ENCODE measurements around a stretch of chr10.

- PRO-cap = no peak
- RAMPAGE, long total RNA, 2 experiments = no peak in any of the 2 experiments
These were observed 282.9 kb downstream of the ADARB2 start for GRCh38 chr10:1454335-1455015.

DNA sequence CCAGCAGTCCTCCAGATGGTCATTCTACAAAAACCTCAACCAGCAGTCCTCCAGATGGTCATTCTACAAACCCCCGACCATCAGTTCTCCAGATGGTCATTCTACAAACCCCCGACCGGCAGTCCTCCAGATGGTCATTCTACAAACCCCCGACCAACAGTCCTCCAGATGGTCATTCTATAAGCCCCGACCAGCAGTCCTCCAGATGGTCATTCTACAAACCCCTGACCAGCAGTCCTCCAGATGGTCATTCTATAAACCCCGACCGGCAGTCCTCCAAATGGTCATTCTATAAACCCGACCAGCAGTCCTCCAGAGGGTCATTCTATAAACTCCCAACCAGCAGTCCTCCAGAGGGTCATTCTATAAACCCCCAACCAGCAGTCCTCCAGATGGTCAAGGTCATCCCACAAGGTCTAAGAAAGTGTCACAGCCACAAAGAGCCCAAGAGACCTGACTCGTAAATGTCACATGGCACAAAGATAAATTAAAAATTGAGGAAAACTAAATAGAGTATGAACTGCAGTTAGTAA lies 634.5 kb upstream of the ADARB2 start:
- PRO-cap = no peak
- RAMPAGE, long total RNA, 2 experiments = no peak in any of the 2 experiments

DNA sequence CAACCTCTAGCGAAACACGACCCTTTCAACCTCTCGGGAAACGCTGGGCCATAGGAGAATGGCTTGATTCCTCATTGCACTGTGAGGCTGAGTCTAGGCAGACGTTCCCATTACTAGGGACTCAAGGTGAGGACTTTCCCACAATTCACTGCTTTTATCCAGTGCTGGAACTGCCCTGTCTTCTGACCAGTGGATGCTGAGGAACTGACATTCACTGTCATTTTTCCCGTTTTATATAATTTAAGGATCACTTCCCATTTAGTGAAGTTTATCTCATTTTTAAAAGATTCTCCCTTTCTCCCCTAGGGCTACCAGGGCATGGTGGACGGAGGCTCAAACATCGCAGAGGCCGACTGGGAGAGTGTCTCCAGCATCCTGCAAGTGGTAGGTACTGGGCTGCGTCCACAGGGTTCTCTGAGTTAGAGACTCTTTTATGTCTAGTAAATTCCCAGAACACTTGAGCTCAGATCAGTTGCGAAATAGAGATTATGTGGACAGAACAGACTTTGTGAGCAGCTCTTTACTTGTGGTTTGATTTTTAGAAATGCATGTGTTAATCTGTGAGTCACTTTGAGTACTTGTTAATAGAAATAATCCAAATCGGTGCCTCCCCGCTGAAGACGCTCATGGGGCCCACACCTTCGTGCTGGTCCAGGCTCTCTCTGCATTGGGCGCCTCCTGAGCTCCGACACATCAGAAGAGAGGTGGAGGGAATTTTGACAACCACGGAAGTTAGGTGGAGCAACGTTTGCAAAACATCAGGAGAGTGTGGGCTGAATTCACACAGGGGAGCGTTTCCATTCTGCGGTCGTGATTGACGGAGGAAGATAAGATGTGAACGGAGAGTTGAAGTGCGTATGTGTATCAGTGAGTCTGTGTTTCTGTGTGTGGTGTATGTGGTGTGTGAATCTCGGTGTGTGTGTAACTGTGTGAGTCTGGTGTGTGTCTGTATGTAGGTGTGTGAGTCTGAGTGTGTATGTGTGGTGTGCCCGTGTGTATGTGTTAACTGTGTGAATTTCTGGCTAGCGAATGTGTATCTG lies 31.9 kb downstream of the PFKP start:
- PRO-cap = no peak
- RAMPAGE, long total RNA, 2 experiments = no peak in any of the 2 experiments

- PRO-cap = no peak
- RAMPAGE, long total RNA, 2 experiments = no peak in any of the 2 experiments
These were observed 121.3 kb upstream of the PITRM1 start for GRCh38 chr10:3293674-3294574.

DNA sequence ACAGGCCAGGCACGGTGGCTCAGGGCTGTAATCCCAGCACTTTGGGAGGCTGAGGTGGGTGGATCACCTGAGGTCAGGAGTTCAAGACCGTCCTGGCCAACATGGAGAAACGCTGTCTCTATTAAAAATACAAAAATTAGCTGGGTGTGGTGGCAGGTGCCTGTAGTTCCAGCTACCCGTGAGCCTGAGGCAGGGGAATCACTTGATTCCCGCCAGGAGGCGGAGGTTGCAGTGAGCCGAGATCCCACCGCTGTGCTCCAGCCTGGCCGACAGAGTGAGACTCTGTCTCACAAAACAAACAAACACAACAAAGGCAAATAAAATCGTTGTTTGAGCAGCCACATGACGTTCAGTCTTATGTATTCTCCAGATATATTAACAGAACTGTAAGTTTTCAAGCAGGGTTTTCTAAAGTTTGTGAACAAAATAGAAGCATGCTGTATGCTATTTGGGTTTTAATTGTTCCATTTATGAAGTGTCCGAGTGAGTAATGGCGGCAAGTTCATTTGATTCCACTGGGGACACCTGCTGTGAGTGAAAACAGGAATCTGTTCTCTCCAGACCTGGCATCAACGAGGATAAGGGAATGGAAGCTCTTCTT lies 122.4 kb upstream of the PITRM1 start:
- PRO-cap = no peak
- RAMPAGE, long total RNA, 2 experiments = no peak in any of the 2 experiments

DNA sequence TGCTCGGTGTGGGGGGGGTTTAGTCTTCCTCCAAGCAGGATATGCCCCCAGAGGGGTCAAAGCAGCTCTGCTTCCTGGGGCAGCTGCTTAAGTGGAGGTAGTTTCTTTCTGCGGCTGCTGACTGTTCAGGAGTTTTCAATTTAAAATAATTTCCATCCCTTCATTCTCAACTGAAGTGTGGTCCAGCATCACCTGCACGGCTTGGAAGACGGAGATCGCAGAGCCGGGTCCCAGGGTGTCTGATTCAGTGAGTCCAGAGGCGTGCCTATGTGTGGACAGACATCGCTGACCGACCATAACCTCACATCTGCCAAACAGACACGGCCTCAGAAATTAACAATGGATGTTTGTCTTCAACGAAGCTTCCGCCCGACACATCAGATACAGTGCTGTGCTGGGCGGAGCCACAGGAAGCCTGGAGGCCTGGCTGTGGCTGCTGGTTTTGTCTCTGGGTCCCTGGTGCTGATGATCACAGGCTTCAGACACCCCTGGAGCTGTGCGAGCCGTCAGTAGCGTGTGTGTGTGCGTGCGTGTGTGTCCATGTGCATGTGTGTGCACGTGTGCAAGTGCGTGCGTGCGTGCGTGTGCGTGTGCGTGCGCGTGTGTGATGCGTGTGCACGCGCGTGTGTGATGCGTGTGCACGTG lies 226.5 kb upstream of the PITRM1 start:
- PRO-cap = no peak
- RAMPAGE, long total RNA, 2 experiments = no peak in any of the 2 experiments

- PRO-cap = no peak
- RAMPAGE, long total RNA, 2 experiments = no peak in any of the 2 experiments
These were observed 300.8 kb downstream of the KLF6 start for GRCh38 chr10:3484222-3484560.

DNA sequence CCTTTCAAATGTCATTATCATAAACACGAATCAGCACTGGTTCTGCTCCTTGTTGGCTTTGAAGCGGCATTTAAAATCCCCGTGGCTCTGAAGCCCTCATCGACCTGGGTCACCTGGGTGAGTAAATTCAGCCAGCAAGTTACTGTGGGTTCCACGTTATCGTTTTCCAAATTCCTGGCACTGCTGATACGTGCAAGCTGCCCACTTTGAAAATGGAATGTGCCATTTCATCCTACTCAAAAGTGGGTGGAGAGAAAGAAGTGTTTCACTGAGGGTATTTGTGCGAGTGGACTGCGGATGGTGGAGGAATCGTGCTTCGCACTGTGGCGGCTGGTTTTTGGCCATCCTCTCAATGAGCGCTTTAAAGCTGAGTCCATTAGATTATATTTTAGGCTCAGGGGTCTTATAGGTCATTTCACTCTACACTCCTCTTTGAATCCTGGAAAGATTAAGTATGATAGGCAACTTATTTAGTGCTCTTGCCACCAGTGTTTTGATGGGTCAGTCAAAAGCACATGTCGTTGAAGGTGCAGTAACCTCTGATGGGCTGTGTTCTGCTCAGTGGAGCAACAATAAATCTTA lies 281.6 kb downstream of the KLF6 start:
- PRO-cap = no peak
- RAMPAGE, long total RNA, 2 experiments = no peak in any of the 2 experiments

GRCh38 chr10:3729341-3729879 lies 55.6 kb downstream of the KLF6 start:
- PRO-cap = no peak
- RAMPAGE, long total RNA, 2 experiments = no peak in any of the 2 experiments

DNA sequence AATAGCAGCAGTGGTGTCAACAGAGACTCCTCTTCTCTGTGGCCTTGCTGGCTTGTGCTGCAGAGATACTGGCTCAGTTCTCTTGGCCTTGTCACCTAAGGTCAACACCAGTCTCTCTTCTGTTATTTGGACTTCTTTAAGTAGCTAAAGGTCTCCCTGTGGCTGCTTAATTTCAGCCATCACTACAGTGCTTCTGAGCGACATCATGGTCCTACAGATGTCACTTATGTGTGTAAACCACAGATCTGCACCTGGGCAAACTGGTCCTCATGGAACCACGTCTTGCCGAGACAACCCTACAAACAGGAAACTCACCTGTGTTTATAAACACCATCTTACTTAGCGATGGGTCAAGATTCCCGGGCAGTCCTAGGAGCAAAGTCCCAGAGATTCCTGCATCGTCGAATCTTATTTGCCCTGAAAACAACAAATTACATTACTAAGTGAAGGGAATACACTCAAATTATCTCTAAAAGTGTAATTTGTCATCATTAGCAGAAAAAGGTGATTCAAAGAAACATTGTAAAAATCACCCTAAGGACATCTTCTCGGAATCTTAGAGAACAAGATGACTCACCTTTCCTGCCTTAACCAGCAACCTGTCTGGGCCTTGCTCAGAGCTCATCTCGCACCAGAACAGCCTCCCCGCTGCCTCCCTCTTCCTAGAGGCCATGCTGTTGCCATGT lies 27.7 kb downstream of the KLF6 start:
- PRO-cap = unidirectional peak, plus-strand start at position 617 of the sequence
- RAMPAGE, long total RNA, 2 experiments = no peak in any of the 2 experiments

GRCh38 chr10:3787609-3788415 lies 2.8 kb upstream of the KLF6 start:
- PRO-cap = no peak
- RAMPAGE, long total RNA, 2 experiments = no peak in any of the 2 experiments

- PRO-cap = no peak
- RAMPAGE, long total RNA, 2 experiments = no peak in any of the 2 experiments
These were observed 40.9 kb upstream of the KLF6 start for GRCh38 chr10:3825735-3826414.

GRCh38 chr10:3867240-3867941 lies 82.4 kb upstream of the KLF6 start:
- PRO-cap = no peak
- RAMPAGE, long total RNA, 2 experiments = no peak in any of the 2 experiments

- PRO-cap = no peak
- RAMPAGE, long total RNA, 2 experiments = no peak in any of the 2 experiments
These were observed 83.2 kb upstream of the KLF6 start for GRCh38 chr10:3868256-3868631.

DNA sequence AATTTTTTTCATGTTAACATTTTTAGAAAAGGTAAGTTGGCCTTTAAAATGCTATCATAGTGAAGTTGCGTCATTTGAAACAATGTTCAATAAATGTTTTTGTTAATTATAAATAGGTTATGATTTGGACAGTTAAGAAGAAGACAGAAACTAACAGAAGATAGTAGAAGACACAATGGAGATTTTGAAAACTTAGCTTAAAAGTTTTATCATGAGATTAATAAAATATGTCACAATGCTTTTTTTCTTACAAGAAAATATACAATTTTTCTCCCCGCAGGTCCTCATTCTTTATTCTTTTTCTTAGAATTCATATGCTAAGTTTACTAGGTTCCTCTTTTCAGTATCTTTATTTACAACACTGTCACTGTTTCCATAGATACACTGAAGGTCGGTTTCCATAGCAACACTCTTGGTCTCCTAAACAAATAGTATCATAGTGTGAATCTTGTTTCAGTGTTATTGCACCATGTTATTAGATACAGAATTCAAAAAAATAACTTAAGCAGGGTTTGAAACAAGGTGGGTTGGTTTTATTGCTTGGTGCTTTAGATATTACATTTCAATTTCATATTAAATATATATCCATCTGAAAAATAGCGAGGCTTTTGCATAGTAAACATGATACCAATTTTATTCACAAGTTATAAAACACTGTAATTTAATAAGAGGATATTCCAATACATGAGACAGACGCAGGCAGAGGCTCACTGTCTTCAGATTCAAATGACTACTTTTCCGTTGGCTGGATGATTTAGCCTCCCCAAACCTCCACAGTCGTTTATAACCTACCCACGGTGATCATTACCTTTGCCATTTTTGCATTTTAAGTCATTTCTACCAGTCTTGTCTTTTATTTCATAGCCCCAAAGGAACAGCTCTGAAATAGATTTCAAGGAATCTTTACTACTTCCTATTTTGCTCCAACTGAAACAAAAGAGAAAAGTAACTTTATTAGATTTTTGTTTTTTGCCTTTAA lies 88.8 kb upstream of the KLF6 start:
- PRO-cap = no peak
- RAMPAGE, long total RNA, 2 experiments = no peak in any of the 2 experiments

- PRO-cap = no peak
- RAMPAGE, long total RNA, 2 experiments = no peak in any of the 2 experiments
These were observed 92.2 kb upstream of the KLF6 start for GRCh38 chr10:3877106-3877760.

- PRO-cap = no peak
- RAMPAGE, long total RNA, 2 experiments = no peak in any of the 2 experiments
These were observed 121.7 kb upstream of the KLF6 start for GRCh38 chr10:3906451-3907437.

GRCh38 chr10:3929717-3930104 lies 144.7 kb upstream of the KLF6 start:
- PRO-cap = no peak
- RAMPAGE, long total RNA, 2 experiments = no peak in any of the 2 experiments

- PRO-cap = no peak
- RAMPAGE, long total RNA, 2 experiments = no peak in any of the 2 experiments
These were observed 364.3 kb upstream of the KLF6 start for GRCh38 chr10:4149081-4149915.

DNA sequence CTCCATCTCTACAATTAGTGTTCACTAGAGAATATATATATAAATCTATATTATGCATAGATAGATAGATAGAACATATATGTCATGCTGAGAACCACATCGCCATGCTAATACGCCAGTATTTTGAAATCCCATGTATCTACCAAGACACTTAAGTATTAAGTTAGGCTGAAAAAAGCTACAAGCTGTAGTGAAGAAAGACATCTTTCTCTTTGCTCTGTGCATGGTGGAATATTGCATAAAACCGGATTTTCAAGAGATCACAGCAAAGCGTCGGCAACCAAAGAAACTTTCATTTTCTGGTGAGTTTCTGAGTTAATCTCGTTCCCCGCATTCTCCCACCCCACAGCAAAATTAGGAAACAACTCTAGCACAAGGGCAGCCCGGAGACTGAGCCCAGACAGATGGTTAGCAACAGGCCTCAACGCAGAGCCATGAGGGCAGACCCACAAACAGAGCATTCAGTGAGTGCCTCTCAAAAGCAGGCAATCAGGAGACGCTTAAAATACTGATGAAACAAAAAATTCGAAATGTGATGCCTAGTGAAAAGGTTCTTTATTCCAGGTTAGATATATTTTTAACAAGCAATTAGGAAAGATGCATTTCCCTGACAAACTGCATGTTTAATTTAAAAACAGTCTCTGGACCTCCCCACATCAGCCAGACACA lies 396.0 kb upstream of the KLF6 start:
- PRO-cap = bidirectional peak, plus-strand start at position 429 of the sequence, minus-strand start at position 301 of the sequence
- RAMPAGE, long total RNA, 2 experiments = no peak in any of the 2 experiments

All from lower leg skin (tissue), 2 donors.